Mesangial cell (primary cell): ENCODE results near the gene FNDC1.

GRCh38 chr6:158567426-158567877 is 7.6 kb downstream of the TMEM181 start:
- RAMPAGE, long total RNA: no peak

DNA sequence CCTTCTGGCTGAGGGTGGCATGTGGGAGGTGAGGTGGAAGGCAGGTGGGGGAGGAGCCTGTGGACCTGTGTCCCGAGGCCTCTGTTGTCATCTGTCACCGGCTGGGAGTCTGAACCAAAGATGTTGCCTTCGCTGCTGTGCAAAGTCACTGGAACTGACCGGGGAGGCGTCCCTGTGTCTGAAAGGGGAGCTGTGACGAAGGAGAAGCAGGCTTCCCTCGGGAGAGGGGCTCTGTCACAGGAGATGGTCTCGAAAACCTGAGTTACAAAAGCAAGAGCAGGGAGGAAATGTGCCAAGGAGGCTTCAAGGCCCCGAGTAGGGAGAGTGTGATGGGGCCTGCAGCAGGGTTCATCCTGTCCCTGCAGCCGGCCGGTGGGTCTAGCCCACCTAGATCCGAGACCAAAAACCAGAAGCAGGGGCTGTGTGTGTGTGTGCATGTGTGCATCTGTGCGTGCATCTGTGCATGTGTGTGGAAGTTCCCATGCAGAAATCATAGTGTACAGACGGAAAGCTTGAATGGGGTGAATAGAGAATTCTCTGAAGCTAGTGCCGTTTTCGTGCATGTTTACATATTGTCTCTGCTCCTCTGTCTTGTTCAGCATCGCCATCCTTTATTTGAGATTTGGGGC is 16.6 kb downstream of the DYNLT1 start:
- RAMPAGE, long total RNA: no peak

- RAMPAGE, long total RNA: no peak
These were observed 9.0 kb downstream of the DYNLT1 start for GRCh38 chr6:158635319-158636158.

GRCh38 chr6:158706346-158706786 is 56.5 kb downstream of the SYTL3 start:
- RAMPAGE, long total RNA: no peak

DNA sequence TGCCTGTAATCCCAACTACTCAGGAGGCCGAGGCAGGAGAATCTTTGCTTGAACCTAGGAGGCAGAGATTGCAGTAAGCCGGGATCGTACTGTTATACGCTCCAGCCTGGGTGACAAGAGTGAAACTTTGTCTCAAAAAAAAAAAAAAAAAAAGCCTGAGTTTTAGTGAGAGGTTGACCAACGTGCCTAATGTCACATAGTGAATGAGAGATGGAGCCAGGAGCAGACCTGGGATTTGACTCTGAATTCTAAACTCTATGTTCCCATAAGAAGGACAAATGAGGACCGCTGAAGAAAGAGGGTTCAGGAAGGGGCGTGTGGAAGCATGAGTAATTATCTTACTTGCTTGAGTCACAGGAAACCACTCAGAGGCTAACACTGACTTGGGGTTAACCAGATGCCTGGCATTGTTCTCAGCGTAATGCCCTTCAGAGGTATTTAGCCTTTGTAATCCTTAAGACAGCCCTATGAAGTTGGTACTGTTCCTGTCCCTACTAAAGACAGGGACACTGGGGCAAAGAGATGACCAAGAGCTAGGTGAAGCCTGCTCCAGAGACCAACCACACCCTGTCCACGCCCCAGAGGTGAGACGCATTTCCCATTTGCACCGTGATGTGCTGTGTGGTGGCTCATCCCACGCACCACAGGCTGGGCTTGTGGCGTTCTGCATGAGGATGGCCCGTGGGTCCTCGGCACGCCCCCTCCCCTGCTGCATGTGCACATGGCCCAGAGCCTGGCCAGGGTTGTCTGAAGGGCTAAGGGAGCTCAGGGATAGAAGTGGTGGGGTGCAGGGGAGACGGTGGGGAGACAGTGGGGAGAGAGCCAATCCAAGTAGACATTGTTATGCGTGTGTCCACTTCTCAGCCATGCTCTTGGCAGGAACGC is 70.7 kb downstream of the SYTL3 start:
- RAMPAGE, long total RNA: no peak

DNA sequence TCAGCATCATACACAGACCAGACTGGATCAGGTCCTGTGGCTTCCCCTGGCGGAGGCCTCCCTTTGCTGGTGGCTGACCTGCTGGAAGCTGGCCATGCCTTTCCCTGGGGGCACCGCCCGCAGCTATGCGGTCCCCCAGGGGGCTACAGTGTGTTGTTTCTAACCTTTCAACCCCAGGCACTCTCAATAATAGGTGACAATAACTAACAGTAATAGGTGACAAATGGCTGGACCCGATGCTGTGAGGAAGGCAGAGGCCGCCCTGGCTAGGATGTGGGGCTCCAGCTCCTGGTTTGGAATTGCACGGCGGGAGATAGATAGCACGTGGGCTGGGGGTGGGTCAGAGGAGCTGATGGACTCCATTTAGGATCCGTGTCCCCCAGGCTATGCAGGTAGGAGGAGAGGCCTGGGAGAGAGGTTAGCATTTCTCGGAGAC is 61.5 kb downstream of the EZR start:
- RAMPAGE, long total RNA: no peak

DNA sequence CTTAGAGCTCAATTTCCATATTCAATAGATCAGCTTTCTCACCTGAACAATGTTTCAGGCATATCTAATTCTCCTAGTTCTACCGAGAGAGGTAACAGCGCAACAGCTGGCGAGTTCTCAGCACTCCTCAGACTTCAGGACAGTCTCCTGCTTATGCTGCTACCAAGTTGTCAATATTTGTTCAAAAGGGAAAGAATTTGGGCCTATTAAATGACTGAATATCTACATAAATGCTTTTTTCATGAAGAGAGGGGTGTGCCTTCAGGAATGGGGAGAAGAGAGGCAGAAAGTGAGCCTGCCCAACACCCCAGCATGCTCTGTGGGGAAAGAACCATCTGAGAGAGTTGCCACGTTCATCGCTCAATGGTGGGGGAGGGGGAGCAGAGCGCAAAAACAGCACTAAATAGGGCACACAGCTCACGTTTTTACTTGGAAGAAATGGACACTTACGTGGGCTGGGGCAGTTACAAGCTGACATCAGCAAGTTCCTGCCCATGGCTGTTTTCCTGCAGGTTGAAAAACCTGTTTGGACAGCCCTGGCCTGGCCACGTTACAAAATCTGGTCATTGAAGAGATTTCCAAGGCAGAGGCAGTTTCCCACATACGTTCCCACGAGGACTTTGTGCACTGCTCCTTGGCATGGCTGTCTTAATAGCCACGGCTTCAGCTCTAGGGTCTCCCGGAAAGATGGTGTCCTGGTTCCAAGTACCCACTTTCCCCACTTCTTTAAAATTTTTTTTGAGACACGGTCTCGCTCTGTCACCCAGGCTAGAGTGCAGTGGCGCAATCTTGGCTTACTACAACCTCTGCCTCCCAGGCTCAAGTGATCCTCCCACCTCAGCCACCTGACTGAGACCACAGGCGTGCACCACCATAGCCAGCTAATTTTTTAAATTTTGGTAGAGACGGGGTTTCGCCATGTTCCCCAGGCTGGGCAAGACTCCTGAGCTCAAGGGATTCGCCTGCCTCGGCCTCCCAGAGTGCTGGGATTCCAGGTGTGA is 37.8 kb downstream of the EZR start:
- RAMPAGE, long total RNA: no peak

DNA sequence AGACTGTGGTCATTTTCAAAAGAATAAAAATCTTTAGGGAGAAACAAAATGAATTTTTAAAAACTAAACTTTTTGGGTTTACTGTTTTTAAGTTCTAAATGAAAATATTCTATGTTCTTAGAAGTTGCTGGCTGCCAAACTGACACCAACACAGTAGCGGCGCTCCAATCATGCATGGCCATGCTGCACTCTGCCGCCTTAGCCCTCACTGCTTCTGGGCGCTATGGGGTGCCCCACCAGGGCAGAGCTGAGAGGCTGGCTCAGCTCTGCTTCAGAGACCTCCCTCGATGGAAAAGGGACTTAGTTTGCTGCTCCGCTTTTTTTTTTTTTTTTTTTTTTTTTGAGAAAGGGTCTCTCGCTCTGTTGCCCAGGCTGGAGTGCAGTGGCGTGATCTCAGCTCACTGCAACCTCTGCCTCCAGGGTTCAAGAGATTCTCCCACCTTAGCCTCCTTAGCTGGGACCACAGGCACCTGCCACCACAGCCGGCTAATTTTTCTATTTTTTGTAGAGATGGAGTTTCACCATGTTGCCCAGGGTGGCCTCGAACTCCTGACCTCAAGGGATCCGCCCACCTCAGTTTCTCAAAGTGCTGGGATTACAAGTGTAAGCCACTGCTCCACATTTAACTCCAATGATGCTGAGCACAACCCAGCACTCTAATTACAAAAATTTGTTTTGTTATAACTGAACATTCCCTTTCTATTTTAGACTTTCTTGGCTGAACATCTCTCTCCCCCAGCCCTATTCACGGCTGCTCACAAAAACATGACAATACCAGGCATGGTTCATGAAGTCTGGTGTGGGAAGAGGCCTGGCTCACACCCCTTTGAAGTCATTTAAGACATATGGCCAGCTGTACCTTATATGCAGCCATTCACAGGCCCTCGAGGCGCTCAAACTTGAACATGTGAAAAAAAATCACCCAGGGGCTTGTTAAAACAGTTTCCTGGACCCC is 20.6 kb downstream of the EZR start:
- RAMPAGE, long total RNA: no peak

GRCh38 chr6:158816303-158816928 is 2.8 kb downstream of the EZR start:
- RAMPAGE, long total RNA: no peak

- RAMPAGE, long total RNA: no peak
These were observed 42.7 kb upstream of the EZR start for GRCh38 chr6:158861720-158862432.

GRCh38 chr6:158939083-158940111 is 60.6 kb downstream of the RSPH3 start:
- RAMPAGE, long total RNA: no peak

DNA sequence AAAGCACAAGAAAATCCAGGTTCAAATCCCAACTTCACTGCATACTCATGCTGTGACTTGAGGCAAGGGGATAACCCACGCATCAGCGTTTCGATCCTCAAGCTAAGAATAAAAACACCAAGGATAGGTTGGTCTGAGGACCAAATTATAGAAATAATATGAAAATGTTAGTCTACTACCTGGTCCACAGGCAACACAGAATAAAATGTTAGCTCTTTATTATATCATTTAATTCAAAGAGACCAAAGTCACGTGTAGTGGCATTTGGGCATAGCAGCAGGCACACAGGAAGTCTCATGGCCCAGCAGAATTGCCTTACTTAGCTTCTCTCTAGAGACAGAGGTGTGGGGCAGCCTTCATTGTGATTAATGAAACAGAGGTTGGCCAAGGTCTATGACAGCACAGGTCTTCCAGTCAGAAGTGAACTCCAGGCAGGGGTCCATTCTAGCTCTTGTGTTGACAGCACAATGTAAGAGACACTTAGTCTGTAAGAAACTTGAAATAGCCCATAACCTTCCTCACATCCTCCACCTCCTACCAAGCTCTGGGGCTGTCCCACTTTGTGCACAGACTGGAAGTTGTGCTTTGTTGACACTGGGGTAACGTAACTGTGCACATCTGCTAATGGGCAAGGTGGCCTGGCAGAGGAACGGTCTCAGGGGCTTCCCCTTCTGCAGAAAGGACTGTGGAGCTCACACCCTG is 35.3 kb upstream of the TAGAP start:
- RAMPAGE, long total RNA: no peak

DNA sequence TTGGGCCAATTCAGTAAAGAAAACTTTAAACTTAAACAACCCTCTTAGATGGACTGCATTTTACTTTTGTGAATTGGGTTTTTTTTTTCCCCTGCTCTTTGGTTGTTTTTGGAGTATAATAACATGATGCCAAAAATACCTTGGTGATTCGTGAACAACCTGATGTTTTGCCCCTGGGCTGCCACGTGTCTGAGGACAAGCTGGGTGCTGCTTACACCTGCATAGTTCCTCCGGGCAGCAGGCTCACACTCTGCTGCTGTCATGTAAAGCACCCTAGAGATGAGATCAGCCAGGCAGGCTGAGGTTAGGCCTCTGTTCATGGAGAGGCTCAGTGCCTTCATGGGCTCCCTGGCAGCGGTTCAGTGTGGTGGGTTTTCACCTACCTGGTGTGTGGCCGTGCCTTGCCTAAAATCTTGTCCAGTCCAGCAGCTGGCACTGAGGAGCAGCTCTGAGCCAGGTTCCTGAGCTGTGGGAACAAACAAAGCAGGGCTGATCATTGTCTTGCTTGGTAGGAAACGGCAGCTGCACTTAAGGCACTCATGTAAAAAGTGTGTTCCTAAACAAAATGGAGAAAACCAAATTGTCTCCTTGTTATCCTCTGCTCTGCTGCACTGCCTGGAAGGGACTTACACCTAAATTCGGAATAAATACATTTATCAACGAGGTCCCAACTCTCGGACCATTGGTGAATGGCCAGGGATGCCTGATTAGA is 60.2 kb upstream of the TAGAP start:
- RAMPAGE, long total RNA: no peak

GRCh38 chr6:159168336-159169565 is at the start of gene FNDC1:
FNDC1 (plus strand) TSS chr6:159169400.
- RAMPAGE, long total RNA: no peak

- RAMPAGE, long total RNA: no peak
These were observed 619 bp downstream of the FNDC1 start for GRCh38 chr6:159169566-159170471.

- RAMPAGE, long total RNA: no peak
These were observed 15.8 kb downstream of the SOD2 start for GRCh38 chr6:159677248-159677701.

GRCh38 chr6:159680775-159681906 is 11.9 kb downstream of the SOD2 start:
- RAMPAGE, long total RNA: no peak

DNA sequence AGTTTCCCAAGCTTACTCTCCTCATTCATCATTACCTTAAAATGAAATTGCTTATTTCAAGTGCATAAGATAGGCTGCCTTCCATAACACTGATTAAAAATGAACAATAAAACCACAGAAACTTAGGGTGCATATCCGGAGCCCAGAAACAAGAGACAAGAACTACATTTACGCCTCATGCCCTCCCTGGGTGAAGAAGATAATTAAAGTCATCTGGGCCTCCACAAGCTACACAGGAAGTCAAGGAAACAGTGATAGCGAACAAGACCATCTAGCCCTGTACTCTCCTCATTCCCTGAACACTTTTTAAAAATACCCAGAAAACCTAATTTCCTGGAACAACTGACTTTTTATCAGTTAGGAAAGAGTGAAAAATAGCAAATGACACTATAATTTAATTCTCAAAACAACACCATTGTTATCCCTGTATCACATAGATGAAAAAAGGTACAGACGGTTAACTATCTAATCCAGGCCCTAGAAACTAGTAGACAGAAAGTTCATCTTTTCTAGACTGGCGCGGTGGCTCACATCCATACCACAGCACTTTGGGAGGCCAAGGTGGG is 6.3 kb downstream of the SOD2 start:
- RAMPAGE, long total RNA: no peak

DNA sequence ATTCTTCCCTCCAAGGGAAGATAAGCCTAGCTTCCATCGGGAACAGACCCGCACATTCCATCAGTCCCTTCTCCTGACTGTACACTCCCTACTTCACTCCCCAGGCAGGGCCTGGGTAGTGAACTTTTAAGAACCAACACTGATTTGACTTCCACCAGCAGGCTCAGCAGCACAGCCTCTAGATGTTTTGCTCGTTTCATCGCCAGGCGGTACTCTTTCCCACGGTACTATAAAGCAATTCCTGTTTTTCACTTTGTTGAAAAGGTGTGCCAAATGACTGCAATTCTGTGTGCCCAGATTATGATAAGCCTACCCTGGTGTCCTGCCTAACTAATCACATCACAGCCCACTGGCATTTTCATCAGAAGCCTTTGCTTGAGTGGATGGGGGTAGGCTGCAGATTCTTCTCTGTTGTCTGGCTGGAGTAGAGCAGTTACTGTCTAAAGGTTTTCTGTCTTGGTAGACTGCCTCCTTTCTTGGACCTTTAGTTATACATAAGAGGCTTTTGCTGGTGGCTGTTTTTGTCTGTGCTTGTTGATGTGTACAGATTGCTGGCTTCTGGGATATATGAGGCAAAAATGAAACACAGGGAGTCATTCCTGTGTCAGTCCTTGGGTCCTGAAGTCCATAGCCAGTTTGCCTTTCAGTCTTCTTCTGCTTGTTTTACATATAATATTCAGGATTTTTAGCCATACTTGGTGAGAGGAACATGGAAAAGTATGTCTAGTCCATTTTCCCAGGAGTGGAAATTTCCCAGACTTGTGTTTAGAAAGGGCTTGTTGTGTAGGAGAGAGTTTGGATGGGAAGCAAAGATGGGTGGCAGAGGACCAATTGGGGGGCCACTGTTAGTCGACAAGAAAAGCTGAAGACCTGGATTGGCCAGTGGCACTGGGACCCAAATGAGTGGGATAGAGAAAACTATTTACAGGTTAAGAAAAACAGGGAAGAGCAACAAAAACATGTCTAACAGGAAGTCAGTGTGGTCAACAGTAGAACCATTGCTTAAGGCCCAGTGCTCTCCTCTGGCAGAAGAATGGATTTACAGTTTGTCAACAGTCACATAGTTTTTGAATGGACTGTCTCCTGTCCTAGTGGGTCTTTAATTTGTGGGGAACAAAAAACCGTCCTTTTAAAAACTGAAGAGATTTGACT is 12.6 kb upstream of the WTAP start:
- RAMPAGE, long total RNA: no peak

DNA sequence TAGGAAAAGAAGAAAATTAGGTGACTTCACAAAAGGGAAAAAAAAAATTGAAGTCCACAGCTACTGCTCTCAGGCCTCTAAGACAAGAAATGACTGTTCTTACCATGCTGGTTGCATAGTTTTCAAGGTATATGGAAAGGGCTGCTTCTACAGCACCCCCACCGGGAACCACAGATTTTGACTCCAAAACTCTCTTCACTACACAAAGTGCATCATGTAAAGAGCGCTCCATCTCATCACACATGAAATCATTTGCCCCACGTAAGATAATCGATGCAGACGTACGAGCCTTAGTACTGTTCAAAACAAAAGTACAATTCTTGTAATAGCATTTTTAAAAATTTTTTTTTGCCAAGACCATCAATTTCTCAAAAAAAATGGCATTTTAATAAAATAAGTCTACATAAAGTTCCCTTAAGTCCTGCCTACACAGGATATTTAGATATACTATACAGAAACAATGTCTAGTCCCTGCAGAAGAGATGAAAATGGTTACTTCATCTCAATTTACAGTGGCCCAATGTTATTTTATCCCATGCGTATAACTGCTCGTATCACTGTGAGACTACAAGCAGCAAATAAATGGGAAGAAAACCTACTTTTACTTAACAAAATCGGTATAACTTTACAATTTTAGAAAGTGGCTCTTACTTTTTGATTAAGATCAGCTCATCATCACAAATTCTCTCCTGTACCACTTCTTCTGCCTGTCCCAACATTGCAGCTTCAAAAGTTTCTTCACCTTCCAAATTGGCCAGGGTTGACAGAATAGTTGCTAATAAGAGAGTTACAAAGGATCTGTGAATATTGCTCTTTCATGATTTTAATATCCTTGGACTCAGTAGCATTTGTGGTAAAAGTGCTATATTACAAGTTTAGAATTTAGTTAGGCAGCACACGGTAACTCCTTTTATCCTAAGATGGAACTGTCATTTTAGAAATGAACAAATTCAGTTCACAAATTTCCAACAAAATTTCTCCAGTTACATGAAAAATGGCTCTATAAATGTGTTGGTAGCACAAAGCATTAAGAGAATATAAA is 9.3 kb downstream of the TCP1 start:
- RAMPAGE, long total RNA: no peak